GM12891 (cell line): ENCODE results near the genes CENPA, KHK, CAD, UCN and GCKR.

DNA sequence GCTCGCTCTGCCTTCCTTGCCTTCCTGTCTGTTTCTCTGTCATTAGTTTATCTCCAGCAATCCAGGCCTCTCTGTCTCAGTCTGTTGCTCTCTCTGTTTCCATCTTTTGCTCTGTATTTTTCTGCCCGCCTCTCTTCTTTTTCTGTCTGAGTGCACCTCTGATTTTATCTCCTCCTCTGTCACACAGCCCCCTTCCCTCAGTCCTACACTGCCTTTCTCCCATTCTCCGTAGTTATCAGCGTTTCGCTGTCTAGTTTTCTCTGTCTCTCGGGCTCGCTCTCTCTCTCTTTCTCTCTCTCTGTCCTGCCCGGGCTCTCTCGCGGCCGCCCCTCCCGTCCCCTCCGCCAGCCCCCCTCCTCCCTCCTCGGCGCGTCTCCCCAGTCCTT is 316 bp upstream of the KCNK3 start:
- RRBS, result 13% methylated on average over 6 of the region's 16 CpGs

- RRBS, result no CpG with 5 or more reads among the region's 18 CpGs
Observed at GRCh38 chr2:26749717-26750732, 14.1 kb upstream of the SLC35F6 start.

- RRBS, result 4% methylated on average over 36 of the region's 73 CpGs
Observed at GRCh38 chr2:26785037-26786288, at the start of gene CENPA. Gene CENPA, plus strand, starts transcription at chr2:26786056.

GRCh38 chr2:26848920-26849815 is 1.2 kb downstream of the DPYSL5 start:
- RRBS, result 8% methylated on average over 16 of the region's 66 CpGs

- RRBS, result no CpG with 5 or more reads among the region's 8 CpGs
Observed at GRCh38 chr2:26972182-26972801, 1.9 kb downstream of the MAPRE3 start.

DNA sequence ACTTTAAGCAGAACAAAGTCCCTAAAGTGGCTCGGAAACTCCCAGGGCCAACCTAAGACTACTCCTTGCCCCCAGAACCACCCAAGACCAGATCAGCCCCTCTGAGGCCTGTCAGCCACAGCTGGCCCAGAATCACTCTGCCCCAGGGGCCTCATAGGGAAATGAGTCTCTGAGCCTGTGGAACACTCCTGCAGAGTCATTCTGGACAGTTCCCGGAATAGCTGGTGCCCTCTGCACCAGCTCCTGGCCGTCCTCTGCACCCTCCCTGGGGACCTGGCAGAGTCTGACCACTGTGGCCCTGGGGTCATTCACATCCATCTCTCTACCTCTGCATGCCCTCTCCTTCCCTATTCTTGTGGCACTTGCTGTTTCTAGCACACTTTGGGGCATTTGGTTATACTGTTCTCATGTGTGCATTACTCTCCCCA is 14.6 kb upstream of the TMEM214 start:
- RRBS, result no CpG with 5 or more reads among the region's 3 CpGs

DNA sequence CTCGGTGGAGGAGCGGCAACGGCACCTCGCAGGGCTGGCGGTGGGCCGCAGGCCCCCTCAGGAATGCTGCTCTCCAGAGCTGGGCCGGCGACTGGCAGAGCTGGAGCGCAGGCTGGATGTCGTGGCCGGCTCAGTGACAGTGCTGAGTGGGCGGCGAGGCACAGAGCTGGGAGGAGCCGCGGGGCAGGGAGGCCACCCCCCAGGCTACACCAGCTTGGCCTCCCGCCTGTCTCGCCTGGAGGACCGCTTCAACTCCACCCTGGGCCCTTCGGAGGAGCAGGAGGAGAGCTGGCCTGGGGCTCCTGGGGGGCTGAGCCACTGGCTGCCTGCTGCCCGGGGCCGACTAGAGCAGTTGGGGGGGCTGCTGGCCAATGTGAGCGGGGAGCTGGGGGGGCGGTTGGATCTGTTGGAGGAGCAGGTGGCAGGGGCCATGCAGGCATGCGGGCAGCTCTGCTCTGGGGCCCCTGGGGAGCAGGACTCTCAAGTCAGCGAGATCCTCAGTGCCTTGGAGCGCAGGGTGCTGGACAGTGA is 3.9 kb upstream of the KHK start:
- RRBS, result no CpG with 5 or more reads among the region's 26 CpGs

- RRBS, result 1% methylated on average over 12 of the region's 62 CpGs
Observed at GRCh38 chr2:27086665-27087582, at the start of gene KHK. Gene KHK, plus strand, starts transcription at chr2:27086772.

DNA sequence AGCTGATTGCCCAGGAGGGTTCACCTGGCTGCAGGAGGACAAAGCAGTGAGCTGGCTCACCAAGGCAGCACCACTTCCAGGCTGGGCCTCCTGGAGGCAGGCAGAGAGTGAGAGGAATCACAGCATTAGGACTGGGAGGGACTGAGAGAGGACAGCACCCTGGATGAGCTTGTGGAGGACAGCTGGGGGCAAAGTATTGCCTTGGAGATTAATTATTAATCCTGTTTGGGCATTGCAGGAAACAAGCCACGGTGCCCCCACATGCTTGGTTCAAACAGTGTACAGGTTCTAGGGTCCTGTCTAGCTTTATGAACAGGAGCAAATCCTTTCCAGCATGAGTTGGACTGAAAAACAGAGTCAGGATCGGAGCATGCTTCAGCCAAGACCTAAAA is 7.3 kb downstream of the KHK start:
- RRBS, result no CpG with 5 or more reads among the region's 2 CpGs

DNA sequence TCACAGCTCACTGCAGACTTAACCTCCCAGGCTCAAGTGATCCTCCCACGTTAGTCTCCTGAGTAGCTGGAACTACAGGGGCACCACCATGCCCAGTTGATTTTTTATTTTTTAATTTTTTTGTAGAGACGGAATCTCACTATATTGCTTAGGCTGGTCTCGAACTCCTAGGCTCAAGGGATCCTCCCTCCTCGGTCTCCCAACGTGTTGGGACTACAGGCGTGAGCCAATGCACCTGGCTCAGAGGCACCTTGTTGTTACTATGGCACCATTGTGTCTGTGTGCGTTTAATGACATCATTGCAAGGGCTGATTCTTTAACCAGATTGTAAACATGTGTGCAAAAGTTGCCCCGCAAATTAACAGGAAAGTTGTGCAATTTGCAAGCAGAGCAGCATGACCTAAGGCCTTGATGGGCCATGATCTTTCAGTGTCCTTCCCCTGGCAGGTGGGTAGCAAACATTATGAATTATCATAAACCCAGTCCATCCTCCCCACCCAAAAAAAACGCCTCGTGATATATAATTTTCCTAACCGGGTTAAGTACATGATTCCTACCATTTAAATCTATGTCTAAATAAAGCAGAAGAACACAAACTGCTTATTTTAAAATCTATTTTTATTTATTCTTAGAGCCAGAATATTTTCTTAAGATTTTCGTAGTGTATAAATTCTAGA is 22.7 kb downstream of the TCF23 start:
- RRBS, result no CpG with 5 or more reads among the region's 12 CpGs

DNA sequence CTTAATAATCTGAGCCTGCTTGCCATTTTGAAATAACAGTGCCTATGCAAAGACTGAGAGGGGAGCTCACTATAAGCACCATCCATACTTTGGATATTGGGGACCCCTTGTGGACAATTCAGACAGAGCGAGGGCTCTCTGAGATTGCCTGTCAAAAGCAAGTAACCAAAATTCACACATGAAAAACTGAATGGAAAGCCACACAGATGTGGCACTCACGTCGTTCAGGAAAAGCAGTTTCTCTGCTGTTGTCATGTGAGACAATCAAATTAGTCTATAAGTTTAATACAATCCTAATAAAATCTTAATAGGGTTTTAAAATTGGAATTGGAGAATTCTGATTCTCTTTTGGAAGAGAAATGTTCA is 20.2 kb upstream of the ATRAID start:
- RRBS, result no CpG with 5 or more reads among the region's 3 CpGs

DNA sequence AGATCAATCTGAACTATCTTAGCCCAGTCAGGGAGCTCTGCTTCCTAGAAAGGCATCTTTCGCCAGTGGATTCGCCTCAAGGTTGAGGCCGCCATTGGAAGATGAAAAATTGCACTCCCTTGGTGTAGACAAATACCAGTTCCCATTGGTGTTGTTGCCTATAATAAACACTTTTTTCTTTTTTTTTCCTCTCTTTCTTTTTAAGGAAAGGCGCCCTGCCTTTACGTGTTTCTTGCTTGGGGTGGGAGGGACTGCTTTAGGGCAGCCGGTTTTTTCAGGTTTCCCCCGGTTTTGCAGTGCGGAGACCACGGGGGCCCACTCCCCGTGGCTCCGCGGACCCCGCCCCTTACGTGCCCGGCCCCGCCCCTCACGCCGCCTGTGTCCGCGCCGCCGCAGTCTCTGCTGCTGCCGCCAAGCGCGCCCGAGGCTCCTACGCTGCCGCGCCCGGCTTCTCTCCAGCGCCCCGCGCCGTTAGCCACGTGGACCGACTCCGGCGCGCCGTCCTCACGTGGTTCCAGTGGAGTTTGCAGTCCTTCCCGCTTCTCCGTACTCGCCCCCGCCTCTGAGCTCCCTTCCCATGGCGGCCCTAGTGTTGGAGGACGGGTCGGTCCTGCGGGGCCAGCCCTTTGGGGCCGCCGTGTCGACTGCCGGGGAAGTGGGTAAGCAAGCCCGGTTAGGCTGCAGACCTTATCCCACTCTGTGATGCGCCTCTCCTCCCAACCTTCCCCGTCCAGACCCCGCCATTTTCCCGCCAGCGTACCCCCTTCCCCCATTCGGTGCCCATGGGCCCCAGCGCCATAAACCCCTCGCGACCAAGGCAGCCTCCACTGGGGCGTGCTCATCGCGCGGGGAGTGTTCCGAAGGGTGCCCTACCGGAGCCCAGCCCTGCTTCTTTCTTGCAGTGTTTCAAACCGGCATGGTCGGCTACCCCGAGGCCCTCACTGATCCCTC is at the start of gene CAD:
CAD (plus strand) TSS at position 395 of the 951 bp plus-strand sequence.
- RRBS, result under 1% methylated on average over 29 of the region's 72 CpGs

GRCh38 chr2:27264980-27265331 is 2.1 kb upstream of the SLC30A3 start:
- RRBS, result 1% methylated on average over 18 of the region's 37 CpGs

DNA sequence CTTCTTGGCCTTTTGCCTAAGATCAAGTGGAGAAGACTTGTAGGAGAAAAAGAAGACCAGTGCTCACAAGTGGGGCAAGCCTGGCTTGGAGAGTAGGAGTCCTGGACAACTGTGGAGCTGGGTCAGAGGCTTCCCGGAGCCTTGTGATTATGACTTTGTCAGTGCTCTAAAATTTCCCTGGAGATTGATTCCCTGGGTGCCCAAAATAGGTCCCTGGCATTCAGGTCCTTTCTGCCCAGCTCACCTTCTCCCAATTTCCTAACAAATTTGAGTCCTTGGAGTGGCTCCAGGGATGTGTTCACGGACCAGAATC is 770 bp upstream of the TRIM54 start:
- RRBS, result no CpG with 5 or more reads among the region's 2 CpGs

- RRBS, result no CpG with 5 or more reads among the region's 11 CpGs
Observed at GRCh38 chr2:27282732-27283455, 665 bp downstream of the TRIM54 start.

DNA sequence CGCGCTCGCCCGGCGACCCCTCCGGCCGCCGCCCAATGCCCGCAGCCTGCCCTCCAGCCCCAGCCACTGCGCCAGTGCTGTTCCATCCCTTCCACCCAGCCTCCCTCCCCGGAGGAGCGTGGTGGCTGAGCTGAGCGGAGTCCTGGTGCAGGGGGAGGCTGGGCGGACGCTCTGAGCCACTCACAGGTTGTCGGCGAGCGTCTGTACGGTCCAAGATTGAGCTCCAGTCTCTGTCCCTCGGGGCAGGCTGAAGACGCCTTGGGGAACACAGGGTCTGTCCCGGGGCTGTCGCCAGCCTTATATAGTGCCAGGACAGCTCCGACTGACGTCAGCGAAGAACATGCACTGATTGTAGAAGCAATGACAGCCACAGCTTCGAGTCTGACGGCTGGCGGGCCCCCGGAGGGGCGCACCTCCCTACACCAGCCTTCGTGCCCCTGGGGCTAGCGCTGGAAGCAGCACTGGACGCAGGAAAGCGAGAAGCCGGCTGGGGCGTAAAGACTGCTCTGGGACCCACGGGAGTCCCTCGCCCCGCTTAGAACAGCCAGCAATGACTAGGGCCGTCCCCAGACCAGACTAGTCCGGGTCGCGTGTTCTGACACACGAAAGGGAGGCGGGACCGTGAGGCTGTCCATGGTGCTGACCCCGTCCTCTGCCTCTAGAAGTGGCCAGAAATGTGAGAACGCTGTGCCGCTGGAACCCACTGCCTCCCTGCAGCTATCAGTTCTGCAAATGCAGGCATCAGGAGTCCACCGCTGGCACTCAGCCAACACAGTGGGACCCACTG is at the start of gene UCN:
UCN (minus strand) TSS at position 470 of the 787 bp plus-strand sequence.
- RRBS, result 95% methylated on average over 9 of the region's 51 CpGs

DNA sequence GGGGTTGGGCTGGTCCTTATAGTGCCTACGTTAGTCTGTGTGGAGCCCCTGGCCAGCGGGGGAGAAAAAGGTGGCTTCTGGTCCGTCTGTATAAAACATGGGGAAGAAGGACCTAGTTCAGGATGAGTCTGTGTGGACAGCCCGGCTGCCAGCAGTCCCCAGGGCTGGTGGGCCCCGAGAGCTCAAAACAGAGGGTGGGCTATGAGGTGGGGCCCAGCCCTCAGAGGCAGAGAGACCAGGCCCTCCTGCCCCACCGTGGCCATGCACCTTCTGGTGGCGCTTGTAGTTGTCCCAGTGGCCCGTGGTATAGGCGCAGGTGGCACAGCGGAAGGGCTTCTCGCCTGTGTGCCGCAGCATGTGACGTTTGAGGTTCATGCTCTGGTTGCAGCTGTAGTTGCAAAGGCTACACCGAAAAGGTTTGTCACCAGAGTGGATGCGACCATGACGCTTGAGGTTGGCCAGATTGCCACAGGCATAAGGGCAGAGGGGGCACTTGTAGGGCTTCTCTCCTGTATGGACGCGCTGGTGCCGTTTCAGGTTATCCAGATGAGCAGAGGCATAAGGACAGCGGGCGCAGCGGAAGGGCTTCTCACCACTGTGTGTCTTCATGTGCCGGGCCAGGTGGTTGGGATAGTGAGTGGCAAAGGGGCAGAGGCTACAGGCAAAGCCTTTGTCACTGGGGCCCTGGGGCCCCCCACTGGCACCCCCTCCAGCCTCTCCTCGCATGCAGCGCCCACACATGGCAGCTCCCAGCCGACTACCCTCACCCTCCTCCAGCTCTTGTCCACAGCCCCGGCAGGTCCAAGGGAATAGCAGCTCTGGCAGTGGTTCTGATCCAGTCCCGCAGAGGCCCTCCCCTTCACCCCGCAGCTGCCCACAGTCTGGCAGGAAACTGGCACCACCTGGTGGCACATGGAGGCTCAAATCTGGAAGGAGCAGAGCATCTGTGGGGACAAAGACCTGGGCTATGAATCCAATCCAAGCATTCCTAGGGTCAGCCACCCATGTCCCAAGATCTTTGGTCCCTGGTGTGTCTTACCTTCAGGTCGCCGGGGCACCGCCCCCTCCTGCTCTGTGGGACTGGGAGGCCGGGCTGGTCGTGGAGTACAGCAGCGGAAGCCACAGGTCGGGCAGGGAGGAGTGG is 2.7 kb downstream of the ZNF513 start:
- RRBS, result no CpG with 5 or more reads among the region's 36 CpGs

GRCh38 chr2:27428745-27429938 is 711 bp downstream of the NRBP1 start:
- RRBS, result 1% methylated on average over 26 of the region's 81 CpGs

DNA sequence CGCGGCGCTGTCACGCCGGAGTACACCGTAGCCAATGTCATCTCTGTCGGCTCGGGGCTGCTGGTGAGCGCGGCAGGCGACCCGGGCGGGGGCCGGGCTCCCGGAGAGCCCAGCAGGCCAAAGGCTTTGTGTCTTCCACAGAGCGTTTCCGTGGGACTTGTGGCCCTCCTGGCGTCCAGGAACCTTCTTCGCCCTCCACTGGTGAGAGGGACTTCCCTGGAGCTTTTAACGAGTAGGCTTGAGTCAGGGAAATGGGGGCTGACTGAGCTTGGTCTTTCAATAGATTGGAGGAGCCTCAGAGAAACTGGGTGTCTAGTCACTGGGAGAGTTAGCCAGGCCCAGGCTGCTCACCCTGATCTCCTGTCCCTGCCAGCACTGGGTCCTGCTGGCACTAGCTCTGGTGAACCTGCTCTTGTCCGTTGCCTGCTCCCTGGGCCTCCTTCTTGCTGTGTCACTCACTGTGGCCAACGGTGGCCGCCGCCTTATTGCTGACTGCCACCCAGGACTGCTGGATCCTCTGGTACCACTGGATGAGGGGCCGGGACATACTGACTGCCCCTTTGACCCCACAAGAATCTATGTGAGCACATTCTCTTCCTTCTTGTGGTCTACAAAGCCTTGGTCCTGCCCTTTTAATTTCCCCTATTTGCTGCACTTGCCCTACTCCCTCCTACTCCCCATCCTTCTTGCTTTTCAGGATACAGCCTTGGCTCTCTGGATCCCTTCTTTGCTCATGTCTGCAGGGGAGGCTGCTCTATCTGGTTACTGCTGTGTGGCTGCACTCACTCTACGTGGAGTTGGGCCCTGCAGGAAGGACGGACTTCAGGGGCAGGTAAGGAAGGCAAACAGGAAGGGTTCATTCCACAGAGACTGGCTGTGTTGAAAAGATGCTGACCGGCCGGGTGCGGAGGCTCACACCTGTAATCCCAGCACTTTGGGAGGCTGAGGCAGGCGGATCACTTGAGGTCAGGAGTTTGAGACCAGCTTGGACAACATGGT is 819 bp downstream of the KRTCAP3 start:
- RRBS, result 94% methylated on average over 8 of the region's 31 CpGs

DNA sequence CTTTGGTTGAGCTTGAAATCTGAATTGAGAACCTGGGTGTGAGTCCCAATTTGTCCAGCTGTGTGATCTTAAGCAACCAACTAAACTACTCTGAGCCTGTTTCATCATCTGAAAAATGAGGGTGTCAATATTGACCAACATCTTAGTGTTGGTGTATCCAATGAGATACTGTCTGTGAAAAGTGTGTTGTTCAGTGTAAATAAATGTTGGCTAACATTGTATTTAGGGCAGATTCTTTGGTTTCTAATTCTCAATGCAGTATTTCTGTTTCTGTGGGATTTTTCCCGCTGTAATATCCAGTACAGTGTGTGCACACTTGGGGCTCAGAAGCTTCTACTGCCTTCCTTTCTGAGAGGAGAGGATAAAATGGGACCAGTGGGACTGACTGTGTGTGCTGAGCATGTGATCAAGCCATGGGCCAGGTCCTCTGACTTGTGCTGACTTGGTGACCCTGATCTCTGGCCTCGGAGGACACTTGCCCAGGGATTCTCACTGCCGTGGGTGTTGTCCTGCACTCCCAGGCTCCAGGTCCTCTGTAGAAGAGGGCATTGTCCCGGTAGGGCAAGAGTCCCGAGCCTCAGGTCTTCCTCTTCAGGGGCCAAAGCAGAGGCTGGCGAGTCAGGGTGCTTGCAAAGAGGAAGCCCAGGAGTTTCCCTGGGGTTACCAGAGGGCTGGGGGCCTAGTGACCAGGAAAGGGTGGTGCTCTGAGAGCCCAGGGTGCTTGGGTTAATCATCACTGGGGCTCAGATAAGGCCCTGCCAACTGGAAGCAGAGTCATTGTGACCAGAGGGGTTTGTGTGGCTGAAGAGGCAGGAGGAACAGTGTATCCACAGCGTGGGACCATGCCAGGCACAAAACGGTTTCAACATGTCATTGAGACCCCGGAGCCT is at the start of gene GCKR:
GCKR (plus strand) TSS at position 777 of the 890 bp plus-strand sequence.
- RRBS, result no CpG with 5 or more reads among the region's 9 CpGs